A172 (cell line): ENCODE results near the gene PDS5B.

DNA sequence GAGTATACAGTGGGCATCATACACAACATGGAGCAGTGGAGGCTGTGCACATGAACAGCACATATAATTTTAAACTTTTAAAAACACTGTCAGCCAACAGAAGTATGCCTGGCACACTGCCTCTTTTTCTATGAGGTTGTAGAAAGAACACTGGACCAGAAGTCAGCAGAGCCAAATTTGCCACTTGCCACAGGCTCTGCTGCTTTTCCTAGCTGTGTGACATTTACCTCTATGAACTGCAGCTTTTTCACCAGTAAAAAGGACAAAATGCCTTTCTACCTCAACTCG is 118.7 kb downstream of the FRY start:
- RAMPAGE, long total RNA = no peak

GRCh38 chr13:32261439-32262348 is 53.5 kb downstream of the ZAR1L start:
- RAMPAGE, long total RNA = no peak

GRCh38 chr13:32414416-32415016 is 13.4 kb downstream of the N4BP2L1 start:
- RAMPAGE, long total RNA = no peak

DNA sequence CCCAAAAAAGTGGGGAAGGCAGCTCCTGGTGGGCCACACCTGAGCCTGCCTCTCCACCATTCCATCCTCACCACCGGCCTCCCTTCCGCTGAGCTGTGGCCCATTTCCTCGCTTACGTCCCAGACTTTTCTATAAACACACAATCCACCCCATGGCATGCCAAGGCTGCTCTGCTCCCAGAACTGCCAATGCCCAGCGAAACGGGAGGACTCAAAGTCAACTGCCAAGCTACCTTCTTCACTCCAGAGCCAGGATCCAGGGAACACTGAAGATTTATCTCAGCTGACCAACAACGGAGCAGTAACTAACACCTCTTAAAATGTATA is 2.8 kb downstream of the N4BP2L1 start:
- RAMPAGE, long total RNA = no peak

- RAMPAGE, long total RNA = no peak
Observed at GRCh38 chr13:32586360-32586815, at the start of gene PDS5B. TSS of gene PDS5B (plus strand) at chr13:32586452.

DNA sequence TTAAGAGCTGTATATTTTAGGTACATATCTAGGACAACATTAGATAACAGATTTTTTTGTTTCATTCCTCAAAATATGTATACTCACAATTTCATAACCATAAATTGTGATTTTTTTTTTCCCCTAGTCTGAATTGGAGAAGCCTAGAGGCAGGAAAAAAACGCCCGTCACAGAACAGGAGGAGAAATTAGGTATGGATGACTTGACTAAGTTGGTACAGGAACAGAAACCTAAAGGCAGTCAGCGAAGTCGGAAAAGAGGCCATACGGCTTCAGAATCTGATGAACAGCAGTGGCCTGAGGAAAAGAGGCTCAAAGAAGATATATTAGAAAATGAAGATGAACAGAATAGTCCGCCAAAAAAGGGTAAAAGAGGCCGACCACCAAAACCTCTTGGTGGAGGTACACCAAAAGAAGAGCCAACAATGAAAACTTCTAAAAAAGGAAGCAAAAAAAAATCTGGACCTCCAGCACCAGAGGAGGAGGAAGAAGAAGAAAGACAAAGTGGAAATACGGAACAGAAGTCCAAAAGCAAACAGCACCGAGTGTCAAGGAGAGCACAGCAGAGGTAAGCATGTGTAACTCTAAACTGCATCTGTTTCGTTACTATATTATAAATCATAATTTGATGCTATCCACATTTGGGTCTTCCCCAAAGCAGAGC is 183.9 kb downstream of the PDS5B start:
- RAMPAGE, long total RNA = no peak

- RAMPAGE, long total RNA = no peak
Observed at GRCh38 chr13:32807201-32807488, 209.1 kb upstream of the KL start.

DNA sequence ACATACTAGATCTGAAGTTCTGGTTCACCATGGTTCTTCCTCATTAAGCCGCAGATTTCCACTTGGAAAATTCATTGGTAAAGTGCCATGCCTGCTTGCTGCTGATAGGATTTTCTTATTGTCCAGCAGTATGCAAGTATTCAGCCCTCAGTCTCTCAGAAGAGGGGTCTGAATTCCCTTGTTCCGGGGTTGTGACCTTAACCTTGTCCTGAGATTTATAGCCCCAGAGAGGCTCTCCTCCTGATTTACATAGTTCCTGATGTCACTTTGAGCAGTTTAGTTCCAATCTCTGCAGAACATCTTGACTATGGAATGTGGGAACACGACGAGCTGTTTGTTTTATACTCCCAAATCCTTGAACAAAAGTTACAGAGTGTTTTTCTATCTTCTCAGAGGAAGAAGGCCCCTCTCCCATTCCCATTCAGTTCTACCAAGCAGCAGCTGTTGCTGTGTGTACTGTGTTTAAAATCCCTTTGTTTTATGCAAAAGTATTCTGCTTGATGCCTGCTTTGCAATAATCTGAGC is 74.5 kb downstream of the KL start:
- RAMPAGE, long total RNA = no peak

- RAMPAGE, long total RNA = no peak
Observed at GRCh38 chr13:33110261-33110681, 94.0 kb downstream of the KL start.

DNA sequence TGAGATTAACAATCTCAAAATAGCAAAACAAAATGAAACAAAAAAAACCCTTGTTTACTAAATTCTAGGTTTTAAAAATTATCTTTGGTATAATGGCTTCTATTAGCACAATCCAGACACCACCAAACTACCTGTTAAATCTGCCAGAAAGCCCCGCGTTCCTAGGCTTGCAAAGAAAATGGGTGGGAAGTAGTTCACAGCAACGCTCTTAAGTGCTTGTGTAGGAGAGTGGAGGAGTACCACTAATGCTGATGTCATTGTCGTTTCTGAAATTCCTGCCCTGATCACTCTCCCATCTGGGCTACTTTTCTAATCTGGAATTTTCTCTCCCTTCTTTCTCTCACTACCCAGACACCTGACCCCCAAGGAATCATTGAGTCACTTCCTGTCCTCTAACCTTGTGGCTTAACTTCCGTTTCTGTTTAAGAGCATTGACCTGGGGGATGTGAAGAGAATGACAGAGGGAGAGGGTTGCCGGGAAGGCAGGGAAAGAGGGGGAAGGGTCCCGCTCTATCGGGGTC is 98.8 kb downstream of the STARD13 start:
- RAMPAGE, long total RNA = no peak

DNA sequence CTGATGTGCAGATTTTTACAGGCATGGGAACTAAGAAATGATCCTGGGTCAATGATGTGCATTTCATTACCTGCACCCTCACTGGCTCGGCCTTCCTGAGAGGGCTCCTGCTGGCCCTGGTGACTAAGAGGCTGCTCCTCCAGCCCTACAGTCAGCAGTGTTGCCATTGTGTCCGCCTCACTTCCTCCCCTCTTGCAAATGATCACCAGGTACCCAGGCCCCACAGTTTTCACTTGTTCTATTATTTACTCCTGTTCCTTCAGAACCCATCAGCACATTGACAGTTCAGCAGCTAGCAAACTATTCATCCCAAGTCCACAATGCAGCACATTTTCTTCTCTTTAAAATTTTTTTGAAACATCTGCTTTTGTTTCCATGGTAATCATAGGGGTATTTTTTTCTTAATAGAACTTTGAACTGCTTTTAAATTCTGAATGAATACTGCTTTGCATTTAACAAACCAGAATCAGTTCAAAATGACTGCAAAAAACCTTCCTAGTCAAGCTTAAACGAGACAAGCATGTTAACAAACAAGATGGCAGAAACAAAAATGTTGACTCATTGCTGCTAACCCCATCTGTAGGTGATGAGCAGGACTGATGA is 29.3 kb downstream of the STARD13 start:
- RAMPAGE, long total RNA = no peak

DNA sequence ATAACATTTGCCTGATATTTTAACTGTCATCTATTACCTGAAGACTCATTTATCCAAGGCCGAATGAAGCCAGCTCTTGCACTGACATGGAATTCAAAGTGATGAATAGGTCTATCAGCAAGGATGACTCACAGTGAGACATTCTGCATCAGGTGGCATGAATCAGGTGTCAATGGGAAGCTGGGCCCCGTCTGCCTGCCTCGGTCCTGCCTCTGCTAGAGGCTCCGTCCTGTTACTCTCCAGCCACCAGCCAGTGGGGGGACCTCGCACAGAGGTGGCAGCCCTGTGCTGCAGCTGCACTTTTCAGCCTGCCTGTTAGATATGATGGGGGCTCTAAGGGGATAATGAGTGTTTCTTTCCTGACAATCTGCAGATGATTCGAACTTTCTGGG is 23.4 kb downstream of the STARD13 start:
- RAMPAGE, long total RNA = no peak

DNA sequence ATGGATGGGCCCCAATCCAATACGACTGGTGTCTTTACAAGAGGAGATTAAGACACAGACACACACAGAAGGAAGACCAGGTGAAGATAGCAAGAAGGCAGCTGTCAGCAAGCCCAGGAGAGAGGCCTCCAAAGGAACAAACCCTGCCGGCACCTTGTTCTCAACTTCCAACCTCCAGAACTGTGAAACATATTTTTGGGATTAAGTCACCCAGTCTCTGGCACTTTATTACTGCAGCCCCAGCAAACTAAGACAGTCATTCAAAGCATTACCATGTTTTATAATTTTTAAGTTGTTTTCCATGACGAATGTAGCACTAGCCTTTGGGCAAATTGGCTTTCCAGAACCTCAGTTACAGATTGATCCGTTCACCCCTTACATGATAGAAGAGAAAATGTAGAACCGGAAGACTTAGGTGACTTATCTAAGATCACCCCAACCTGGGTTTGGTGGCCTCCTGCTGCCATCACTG is 11.2 kb downstream of the STARD13 start:
- RAMPAGE, long total RNA = no peak

DNA sequence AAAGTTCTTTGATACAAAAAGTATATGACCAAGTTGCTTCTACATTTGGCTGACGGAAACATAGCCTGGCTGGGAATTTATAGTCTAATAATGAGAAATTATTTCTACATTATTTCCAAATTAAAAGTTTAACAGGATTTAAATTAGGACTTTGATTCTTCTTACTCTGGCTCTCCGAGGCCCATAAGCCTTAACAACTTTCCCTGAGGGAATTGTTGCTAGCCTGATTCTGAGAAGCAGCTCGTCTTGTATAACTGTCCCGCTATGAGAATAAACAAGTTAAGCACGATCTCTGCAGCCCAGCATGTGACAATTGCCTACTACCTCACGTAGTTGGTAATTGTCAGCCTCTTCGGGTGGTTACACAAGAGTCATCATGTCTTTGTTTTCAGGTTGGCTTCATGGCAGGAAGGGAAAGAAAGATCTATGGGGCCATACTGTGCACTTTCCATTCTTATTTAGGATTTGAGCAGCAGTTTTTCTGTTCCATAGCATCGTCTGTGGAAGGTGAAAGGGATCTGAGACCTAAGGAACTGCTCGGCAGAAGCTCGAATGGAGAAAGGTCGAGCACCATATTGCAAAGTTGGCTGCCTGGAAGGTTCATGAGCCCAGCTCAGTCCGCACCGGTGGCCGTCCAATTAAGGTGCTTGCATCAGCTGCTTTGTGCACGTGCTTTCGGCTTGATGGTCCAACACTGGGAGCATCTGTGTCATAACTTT is 1.7 kb upstream of the STARD13 start:
- RAMPAGE, long total RNA = no peak

- RAMPAGE, long total RNA = no peak
Observed at GRCh38 chr13:33536946-33537639, 251.5 kb upstream of the STARD13 start.

DNA sequence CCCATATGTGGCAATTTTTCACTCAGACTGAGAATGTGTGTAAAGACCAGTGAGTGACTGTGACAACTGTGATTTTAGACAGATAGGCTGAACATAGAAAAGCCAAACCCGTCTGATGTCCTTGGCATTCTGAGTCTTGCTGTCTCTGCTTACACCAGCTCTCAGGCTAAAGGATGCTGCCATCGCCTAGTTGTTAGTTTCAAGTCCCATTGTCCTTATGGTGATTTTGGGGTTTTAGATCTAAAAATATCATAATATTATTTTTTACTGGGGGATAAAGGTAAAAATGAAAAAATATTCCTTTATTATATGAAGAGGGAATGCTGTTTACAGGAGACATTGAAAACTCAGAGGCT is 492.7 kb downstream of the RFC3 start:
- RAMPAGE, long total RNA = no peak

- RAMPAGE, long total RNA = no peak
Observed at GRCh38 chr13:34747898-34748421, 194.1 kb upstream of the NBEA start.

DNA sequence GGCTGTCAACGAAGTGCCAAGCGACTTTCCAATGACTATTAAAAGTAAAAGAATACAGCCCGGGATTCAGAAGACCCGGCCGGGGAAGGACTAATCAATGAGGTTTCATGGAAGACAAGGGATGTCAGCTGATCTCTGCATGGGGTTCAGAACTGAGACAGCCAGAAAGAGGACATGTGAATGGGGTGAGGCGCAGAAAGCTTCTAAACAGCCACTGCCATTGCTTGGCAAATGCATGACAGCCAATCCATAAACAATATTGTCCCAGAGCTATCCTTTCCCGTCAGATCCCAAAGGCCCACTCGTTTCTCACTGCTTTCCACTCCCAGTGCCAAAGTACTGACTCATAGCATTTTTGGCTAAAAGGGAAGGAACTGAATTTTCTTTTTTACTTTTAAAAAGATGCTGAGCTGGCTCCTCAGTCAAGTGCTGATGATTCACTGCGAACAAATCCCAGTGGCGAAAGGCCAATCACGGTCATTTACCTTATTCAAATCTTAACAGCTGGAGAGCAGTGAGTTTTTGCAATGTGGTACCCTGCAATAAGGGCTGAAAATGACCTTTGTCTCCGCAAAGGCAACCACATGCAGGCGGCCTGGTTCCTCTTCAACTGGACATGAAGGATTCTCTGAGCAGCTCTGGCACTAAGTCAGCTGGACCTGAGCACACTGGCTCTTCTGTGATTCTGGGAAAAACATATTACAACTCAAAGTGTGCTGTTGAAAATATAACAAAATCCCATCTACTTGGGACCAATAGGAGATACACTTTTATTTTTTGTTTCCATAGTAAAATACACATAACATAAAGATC is 151.8 kb downstream of the DCLK1 start:
- RAMPAGE, long total RNA = no peak

DNA sequence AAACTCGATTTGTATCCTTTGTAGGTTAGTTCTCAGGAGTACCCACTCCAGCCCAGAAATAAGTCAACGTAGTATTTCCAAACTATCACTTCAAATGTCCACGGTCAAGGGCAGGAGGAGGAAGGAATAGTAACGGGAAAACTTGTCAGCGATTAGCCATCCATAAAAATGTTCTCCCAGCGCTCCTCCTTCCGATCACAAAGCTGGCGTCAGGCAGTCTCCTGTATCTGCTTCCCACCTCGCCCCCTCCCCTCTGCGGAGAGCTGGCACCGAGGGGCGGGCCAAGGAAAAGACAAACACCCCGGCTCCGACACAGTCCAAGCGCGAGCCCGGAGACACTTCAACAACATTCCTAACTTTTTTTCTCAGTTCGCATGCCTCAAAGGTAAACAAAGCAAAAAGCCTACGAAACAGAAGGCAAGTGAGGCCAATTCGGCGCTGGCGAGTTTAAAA is 910 bp downstream of the SMAD9 start:
- RAMPAGE, long total RNA = no peak

DNA sequence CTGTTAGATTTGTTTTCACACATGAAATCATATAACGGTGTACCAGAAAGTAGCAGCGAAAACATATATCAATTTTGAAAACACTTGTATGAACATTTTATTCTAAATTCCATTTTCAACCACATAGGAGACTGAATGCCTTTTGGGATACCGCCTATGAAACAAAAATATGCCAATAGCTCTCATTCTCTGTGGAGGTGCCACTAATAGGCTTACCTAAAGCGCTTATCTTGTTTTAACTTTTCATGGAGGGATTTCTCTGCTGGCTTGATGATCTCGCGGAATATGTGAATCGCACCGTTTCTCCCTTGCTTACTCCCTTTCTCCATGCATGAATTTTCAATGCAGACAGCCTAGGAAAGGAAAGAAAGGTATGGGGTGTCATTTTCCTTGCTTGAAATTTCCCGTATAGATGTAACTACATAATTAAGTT is 18.2 kb downstream of the POSTN start:
- RAMPAGE, long total RNA = no peak